NCI-H460 (cell line): ENCODE results near the gene FBXO45.

DNA sequence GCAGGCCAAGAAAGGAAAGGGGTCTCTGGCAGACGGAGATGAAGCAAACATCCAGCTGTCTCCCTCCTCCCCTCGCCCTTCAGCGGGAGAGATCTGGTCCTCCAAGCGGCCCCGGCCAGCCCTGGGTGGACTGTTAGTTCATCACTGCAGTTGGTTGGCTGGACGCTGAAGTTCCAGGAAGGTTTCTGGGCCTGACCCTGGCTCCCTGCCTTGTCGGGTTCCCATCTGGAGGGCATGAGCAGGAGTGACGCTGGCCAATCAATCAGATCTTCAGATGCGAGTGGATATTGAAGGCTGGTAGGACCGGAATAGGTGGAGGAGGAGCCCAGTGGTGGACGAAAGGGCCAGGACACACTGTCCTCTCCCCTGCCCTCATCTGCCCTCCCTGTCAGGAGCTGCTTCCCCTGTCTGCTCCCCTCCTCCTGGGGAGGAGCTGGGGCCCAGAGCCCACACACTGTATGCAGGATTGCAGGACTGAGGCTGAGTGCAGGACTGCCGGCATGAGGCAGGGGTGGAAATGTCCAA is 27.9 kb upstream of the MUC4 start:
RAMPAGE:
- cytosol, long total RNA = no peak
- long total RNA = no peak
- nucleus, long total RNA = no peak

DNA sequence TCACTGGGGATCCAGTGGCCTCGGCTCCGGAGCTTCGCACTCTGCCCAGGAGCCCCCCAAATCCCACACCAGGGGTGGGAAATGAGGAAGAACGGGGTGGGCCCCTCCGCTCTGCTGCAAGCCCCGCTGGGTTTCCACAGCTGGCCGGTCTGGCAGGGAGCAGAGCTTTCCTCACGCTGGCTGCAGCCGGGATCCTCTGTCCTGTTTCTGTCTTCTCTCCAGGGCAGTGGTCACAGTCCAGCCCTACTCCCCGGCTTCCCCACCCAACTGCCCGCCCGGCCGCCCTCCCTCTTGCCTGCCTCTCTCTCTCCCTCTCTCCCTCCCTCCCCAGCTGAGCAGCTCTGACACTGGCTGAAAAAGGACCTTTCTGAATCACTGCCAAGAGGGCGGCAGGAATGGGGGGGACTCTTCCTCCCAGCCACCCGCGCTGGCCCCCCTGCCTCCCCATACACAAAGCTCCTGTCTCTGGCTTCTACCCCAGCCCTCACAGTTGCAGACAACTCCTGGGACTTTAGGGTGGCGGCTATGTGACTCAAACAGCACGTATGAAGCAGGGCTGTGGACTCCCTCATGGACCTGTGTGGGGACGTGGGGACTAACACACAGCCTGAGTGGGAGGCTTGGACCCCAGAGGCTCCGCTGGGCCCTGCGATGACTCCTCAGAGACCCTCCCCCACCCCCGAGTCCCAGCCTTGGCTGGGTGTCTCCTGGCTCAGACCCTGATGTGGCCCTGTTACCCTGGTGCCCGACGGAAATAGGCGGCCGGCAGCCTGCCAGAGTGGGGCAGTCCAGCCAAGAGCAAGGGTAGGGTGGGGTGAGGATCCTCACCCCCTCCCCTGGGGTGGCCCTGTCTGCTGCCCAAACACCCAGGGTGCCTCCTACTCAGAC is 15.6 kb downstream of the TNK2 start:
RAMPAGE:
- cytosol, long total RNA = no peak
- long total RNA = no peak
- nucleus, long total RNA = no peak

RAMPAGE:
- cytosol, long total RNA = no peak
- long total RNA = no peak
- nucleus, long total RNA = no peak
Measured at GRCh38 chr3:195896362-195896672, 12.0 kb downstream of the TNK2 start.

DNA sequence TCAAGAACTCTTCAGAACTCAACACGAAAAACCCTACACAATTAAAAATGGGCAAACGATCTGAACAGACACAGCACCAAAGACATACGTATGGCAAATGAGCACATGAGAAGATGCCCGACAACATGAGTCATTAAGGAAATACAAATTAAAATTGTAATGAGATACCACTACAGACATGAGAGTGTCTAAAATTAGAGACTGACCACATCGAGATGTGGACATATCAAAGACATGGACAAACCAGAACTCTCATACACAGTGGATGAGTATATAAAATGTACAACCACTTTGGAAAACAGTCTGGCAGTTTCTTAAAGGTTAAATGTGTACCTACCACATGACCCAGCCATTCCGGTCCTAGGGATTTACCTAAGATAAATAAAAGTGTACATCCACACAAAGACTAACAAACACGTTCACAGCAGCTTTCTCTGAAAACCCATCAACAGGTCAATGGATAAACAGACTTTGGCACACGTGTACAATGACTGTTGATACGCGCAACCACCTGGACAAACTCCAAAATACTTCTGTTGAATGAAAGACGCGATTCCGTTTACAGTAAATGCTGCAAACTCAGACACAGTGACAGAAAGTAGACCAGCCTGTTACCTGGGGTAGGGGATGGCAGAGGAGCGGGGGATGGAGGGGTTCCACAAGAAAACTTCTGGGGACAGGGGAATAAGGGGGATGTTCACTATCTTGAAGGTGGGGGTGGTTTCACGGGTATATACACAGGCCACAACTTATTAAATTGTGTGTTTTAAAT is 2.2 kb downstream of the TNK2 start:
RAMPAGE:
- cytosol, long total RNA = no peak
- long total RNA = no peak
- nucleus, long total RNA = no peak

GRCh38 chr3:195909828-195910149 is 1.4 kb upstream of the TNK2 start:
RAMPAGE:
- cytosol, long total RNA = no peak
- long total RNA = no peak
- nucleus, long total RNA = no peak

DNA sequence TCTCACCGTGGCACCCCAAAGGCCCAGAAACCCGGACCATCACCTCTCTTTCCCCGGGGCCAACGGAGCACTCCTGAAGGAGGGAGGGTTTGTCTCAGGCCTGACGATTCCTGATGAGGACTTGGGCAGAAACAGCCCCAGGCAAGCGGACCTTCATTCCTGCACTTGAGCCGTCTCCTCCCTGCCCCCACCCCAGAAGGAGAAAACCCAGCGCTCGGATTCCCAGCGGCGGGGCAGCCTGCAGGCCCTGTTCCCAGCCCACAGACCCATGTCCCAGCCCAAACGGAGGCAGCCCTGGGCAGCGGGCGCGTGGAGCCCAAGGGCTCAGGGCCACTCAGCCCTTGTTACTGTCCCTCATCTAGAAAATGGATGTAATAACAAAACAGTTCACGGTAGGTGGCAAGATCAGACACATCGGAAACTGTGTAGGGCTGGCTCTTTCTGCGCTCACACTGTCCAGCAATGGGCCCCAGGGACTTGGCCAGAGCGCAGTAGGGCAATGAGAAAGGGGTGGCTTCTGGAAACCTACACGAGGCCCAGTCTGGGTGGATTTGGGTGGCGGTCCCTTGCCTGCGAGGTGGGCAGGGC is 1.9 kb upstream of the TNK2 start:
RAMPAGE:
- cytosol, long total RNA = no peak
- long total RNA = no peak
- nucleus, long total RNA = no peak

GRCh38 chr3:195933020-195933672 is 24.8 kb upstream of the TNK2 start:
RAMPAGE:
- cytosol, long total RNA = no peak
- long total RNA = no peak
- nucleus, long total RNA = no peak

DNA sequence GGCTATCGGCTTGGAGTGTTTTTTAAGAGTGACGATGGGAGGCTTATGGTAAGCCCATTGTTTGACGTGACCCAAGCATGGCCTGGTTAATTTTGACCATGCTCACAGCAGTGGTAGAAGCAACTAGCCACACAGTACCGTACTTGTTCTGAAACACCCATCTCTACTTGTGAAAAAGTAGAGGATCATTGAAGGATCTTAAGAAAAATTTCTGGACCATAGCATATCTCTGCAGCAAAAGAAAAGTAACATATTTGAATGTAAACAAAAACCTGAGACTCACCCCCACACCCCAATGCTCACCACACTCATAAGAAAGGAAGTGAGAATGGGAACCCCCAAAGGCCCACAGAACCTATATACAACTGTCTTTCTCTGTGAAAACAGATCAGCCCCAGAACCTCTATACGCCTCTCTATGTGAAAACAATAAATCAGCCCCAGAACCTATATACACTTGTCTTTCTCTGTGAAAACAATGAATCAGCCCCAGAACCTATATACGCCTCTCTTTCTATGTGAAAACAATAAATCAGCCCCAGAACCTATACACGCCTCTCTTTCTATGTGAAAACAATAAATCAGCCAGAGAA is 33.8 kb upstream of the TFRC start:
RAMPAGE:
- cytosol, long total RNA = no peak
- long total RNA = no peak
- nucleus, long total RNA = no peak

GRCh38 chr3:196138419-196138805 is 56.5 kb upstream of the TFRC start:
RAMPAGE:
- cytosol, long total RNA = no peak
- long total RNA = no peak
- nucleus, long total RNA = no peak

GRCh38 chr3:196142113-196142912 is 60.4 kb upstream of the TFRC start:
RAMPAGE:
- cytosol, long total RNA = no peak
- long total RNA = no peak
- nucleus, long total RNA = no peak

DNA sequence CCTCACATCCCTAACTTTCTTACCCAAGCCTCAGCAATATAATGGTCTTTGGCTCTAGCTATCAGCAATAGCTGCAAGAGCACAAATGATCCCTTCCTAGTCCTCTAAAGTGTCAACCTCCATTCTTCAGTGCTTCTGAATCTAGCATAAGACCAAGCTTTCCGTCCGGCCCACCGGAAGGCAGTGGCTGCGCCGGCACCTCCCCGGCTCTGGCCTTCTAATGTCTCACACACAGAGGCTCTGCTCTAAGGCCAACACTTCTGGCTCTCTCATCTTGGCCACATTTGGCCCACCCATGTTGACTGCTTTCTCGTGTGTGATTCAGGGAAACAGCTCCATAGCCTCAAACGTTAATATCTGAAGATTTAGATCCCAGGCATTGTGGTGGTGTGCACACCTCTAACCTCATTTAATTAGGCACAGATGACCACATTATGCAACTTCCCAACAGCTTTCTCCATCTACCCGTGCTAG is 19.1 kb downstream of the SLC51A start:
RAMPAGE:
- cytosol, long total RNA = no peak
- long total RNA = no peak
- nucleus, long total RNA = no peak

DNA sequence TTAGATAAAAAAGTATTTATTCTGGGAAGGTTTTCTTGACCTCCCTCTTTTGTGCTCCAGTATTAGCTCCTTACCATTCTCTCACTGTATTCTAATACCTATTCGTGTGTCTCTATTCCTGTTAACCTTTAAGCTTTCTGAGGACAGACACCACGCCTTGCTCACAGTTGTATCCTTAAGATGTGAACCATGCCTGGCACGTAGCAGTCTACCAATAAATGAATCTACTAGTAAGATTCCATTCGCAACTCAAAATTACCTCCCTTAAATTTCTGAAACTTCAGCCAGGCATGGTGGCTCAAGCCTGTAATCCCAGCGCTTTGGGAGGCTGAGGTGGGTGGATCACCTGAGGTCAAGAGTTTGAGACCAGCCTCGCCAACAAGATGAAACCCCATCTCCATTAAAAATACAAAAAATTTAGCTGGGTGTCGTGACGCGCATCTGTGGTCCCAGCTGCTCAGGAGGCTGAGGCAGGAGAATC is 6.4 kb downstream of the UBXN7 start:
RAMPAGE:
- cytosol, long total RNA = no peak
- long total RNA = no peak
- nucleus, long total RNA = no peak

DNA sequence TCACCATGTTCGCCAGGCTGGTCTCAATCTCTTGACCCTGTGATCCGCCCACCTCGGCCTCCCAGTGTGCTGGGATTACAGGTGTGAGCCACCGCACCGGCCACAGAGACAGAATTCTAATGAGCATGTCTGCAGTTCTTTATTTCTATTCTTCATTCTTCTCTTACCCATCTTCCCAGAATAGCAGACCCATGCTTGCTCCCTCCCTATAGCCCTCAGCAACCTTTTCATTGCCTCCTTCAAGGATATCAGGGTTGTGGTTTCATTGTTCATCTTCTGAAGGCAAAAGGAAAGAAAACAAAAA is 257 bp downstream of the SMCO1 start:
RAMPAGE:
- cytosol, long total RNA = no peak
- long total RNA = no peak
- nucleus, long total RNA = no peak

DNA sequence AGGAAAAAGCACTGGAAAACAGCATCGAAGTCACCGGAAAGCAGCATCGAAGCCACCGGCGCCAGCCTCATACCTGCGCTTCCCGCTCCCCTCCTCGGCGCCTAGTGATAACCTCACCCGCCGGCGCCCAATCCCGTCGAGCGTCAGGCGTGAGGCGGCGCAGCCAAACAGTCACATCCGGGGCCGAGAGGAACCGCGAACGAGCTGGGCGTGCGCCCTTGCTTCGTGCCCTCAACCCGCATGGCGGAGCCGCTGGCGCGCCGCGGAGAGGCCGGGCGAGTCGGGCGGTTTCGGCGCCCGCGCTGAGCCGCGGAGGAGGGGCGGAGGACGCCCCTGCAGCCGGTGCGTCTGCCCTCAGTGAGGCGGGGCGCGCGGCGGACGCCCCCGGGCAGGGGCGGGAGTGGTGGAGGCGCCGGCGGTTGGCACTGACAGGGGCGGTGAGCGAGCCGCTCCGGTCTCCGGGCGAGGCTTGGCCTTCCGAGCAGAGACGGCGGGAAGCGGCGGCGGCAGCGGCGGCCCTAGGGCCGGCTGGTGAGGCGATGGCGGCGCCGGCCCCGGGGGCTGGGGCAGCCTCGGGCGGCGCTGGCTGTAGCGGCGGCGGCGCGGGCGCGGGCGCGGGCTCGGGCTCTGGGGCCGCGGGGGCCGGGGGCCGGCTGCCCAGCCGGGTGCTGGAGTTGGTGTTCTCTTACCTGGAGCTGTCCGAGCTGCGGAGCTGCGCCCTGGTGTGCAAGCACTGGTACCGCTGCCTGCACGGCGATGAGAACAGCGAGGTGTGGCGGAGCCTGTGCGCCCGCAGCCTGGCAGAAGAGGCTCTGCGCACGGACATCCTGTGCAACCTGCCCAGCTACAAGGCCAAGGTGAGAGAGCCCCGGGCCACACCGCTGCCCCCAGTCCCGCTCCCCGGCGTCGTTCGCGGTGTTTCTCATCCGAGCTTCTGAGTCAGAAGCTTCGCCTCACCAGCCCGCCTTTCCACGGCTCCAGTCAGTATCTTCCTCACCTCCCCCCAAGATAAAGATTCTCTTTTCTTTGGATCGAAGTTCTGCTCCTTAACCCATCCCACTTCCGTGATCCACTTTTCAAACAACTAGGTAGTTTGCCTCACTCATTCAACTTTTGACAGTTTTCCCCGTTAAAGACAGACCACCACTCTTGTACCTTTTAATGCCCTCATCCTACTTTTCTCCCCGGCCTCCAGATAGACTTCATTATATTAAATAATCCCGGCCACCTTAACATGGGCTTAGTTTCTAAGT is at the start of gene FBXO45:
Gene FBXO45 (plus strand): TSS at position 215 of the 1,253 bp plus-strand sequence.
RAMPAGE:
- cytosol, long total RNA = start-site peak on the minus strand centred at position 83 of the sequence, 16 bp wide, 35 and 16 reads in 2 replicates
- long total RNA = no peak
- nucleus, long total RNA = start-site peak on the minus strand centred at position 83 of the sequence, 28 bp wide, 76 and 30 reads in 2 replicates

DNA sequence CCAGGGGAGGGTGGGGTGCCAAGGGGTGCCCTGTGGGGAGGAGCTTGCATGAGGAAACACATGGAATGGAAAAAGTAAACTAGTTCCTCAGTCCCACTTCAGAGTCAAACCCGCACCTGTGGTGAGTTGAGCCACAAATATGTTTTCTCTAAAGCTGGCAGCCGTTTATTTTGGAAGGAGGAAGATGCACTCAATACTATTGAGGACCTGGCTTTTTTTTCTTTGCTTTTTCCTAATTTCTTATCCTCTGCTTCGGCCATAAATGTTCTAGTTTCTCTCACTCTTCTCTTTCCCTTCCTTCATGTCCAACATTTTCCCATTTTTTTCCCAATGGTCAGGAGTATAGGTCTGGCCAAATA is 30.0 kb upstream of the NRROS start:
RAMPAGE:
- cytosol, long total RNA = no peak
- long total RNA = no peak
- nucleus, long total RNA = no peak

RAMPAGE:
- cytosol, long total RNA = no peak
- long total RNA = no peak
- nucleus, long total RNA = no peak
Measured at GRCh38 chr3:196623747-196624093, 15.8 kb upstream of the NRROS start.

DNA sequence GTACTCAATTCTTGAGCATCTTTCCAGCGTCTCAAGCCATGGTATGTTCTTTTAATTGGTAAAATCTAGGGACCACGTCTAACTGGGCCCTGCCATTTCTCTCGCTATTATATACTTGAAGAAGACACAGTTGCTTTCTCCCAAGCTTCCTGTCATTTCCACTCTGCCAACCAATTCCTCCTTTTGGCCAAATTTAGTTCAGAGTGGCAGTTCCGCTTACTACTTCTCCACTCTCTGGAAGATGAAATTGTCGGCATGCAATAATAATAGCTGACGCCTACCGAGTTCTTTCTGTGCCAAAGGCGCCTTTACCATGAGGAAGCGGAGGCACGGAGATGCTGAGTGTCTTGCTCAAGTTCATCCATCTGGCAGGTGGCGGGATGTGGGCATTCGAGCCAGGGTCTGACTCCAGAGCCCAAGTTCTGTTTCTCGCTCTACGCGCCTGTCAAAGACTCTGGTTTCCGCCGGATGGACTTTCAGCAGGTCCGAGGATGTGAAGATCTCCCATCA is 14.6 kb upstream of the NRROS start:
RAMPAGE:
- cytosol, long total RNA = no peak
- long total RNA = no peak
- nucleus, long total RNA = no peak

DNA sequence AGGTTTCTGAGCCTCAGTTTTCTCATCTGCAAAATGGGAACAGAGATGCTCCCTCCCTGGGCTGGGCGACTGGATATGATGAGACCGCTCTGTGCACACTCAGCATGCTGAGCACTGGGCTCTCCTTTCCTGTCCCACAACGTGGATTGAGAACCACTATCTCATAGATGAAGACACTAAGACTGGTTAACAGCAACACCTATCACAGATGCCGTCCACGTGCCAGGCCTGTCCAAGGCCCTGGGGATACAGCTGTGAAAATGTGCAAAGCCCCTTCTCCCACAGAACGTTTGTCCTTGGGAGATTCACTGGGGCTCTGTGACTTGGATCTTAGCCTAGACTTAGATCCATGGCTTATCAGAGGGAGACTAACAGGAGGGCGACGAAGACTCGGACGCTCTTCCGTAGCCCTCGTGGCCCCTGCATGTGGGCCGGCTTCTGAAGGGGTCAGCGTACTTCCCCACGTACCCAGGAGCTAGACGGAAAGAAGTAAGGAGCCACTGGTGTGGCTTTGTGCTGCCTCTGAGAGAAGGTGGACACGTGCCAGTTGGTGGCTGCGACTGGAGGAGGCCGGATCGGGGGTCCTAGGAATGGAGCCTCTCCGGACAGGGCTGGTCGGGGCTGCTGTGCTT is 826 bp downstream of the NRROS start:
RAMPAGE:
- cytosol, long total RNA = no peak
- long total RNA = no peak
- nucleus, long total RNA = no peak

DNA sequence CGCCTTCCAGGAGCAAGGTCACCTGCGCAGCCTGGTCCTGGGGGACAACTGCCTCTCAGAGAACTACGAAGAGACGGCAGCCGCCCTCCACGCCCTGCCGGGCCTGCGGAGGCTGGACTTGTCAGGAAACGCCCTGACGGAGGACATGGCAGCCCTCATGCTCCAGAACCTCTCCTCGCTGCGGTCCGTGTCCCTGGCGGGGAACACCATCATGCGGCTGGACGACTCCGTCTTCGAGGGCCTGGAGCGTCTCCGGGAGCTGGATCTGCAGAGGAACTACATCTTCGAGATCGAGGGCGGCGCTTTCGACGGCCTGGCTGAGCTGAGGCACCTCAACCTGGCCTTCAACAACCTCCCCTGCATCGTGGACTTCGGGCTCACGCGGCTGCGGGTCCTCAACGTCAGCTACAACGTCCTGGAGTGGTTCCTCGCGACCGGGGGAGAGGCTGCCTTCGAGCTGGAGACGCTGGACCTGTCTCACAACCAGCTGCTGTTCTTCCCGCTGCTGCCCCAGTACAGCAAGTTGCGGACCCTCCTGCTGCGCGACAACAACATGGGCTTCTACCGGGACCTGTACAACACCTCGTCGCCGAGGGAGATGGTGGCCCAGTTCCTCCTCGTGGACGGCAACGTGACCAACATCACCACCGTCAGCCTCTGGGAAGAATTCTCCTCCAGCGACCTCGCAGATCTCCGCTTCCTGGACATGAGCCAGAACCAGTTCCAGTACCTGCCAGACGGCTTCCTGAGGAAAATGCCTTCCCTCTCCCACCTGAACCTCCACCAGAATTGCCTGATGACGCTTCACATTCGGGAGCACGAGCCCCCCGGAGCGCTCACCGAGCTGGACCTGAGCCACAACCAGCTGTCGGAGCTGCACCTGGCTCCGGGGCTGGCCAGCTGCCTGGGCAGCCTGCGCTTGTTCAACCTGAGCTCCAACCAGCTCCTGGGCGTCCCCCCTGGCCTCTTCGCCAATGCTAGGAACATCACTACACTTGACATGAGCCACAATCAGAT is 20.8 kb downstream of the NRROS start:
RAMPAGE:
- cytosol, long total RNA = no peak
- long total RNA = no peak
- nucleus, long total RNA = no peak

GRCh38 chr3:196667146-196667630 is 27.7 kb downstream of the NRROS start:
RAMPAGE:
- cytosol, long total RNA = no peak
- long total RNA = no peak
- nucleus, long total RNA = no peak